Heart (tissue), 3 donors: ENCODE data around the genes IPO8 and TSPAN11.

GRCh38 chr12:29323667-29324346 lies 57.2 kb downstream of the ERGIC2 start:
- RAMPAGE, long total RNA, 2 experiments, result no peak in any of the 2 experiments

GRCh38 chr12:29340459-29341632 lies 40.1 kb downstream of the ERGIC2 start:
- RAMPAGE, long total RNA, 2 experiments, result no peak in any of the 2 experiments

- RAMPAGE, long total RNA, 2 experiments, result no peak in any of the 2 experiments
Observed at GRCh38 chr12:29559035-29559894, 61.8 kb upstream of the OVCH1 start.

- RAMPAGE, long total RNA, 2 experiments, result no peak in any of the 2 experiments
Observed at GRCh38 chr12:29743746-29744500, 39.8 kb downstream of the TMTC1 start.

DNA sequence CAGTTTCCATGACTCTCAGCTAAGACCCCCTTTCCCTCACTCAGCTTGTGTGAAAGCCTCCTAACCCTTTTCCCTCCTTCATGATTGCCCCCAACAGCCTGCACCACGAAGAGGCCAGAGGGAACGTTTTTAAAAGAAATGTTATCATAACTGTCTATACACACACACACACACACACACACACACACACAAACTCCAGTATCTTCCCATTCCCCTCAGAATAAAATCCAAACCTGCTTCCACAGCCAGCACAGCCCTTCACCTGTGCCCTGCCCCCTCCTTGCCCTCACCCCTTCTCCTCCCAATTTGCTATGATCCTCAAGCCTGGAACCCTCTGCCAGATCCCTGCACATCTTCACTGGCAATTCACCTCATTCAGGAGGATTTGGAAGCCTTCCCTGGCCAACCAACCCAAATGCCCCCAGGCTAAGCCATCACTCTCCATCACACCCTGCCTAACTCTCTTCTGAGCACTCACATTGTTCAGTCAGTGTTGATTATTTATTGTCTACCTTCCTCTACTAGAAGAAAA lies 33.8 kb downstream of the TMTC1 start:
- RAMPAGE, long total RNA, 2 experiments, result no peak in any of the 2 experiments

DNA sequence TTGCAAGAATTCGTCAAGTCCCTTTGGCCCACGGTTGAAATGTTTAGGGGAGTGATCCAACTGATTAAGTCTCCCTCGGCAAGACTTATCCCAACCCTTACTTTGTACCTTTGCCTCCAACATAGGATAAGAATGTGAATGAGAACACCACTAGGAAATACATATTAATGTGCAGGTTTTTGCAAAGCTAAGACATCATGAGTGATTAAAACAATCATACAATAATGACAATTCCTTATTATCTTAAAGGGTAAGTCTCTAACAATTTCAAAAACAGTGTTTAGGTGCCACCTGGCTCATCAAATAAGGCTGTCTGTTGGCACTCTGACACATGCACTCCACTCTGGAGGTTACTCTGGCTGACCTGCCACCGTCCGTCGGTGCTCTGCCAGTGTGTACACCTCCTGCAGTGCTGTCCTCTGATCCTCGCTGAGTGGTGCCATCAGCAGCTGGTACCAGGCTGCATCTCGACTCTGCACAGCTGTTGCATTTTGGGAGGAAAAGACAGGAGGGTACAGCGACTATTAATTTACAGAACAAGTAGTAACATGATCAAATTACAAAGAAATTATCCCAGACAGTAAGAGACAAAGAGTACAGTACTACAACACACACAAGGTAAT lies 64.0 kb downstream of the IPO8 start:
- RAMPAGE, long total RNA, 2 experiments, result no peak in any of the 2 experiments

- RAMPAGE, long total RNA, 2 experiments, result no peak in any of the 2 experiments
Observed at GRCh38 chr12:30695247-30696333, at the start of gene IPO8. Gene IPO8, minus strand, starts transcription at chr12:30695869.

DNA sequence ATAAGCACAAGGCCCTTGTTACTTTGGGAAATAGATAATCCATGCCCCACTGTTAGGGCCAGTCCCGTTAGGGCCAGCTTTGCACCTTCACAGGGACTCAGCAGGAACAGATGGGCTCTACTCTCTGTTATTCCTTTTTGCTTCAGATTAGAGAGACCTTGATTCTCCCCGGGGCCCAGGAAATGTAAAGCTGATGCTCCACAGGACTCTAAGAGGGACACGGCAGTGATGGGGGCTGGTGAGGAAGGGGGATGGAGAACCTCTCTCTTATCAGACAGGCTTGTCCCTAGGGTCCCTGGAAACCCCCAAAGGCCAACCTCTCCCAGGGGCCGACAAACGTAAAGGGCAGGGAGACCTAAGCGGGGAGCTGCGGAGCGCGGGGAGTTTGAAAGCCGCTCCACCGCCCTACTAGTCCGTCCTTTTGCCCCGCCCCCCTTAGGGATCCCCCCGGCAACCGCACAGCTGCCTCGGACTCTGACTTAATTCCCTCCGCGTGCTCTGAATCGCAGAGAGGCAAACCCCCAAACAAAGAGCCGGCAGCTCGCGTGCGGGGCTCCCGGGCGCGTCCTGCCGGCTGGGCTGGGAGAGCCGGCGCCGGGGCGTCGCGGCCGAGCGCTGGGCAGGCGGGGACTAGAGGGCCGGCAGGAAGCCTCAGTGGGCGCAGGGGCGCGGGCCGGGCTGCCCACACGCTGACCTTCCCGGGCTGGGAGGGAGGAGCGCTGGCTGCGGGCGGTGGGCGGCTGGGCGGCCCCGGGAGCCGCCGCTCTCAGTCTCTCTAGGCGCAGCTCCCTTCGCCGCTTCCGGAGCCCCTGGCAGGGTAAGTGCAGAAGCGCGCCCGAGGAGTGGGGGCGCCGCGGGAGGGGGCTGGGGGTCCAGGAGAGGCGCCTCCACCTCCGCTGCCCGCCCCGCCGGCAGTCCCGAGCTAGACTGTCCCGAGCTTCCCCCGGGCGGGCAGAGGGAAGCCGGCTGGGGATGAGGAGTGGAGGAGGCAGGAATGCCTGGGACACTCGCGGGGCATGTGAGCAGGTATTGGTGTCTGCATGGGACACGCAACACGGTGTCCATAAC lies at the start of gene TSPAN11:
Gene TSPAN11, plus strand, starts transcription at position 769 of the 1,068 bp plus-strand sequence.
- RAMPAGE, long total RNA, 2 experiments, result no peak in any of the 2 experiments

DNA sequence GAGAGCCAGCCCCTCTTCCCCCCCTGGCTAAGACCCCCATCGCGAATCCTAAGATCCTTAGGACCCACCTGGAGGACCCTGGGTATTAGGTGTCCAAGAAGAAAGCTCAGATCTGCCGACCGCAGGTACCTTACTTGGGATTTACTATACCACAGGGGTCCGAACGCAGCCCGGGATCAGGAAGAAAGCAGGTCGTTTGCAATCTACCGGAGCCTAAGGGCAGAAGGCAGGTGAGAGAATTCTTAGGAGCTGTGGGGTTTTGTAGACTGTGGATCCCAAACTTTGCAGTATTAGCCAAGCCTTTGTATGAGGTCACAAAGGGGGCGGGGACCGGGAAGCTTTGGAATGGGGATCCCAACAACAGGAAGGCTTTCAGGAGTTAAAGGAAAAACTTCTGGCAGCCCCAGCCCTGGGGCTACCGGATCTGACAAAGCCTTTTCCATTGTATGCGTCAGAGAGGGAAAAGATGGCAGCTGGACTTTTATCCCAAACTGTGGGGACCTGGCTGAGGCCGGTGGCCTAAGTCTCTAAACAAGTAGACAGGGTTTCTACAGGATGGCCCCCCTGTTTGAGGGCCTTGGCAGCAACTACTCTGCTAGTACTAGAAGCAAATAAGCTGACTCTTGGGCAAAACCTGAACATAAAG lies 47.5 kb downstream of the DDX11 start:
- RAMPAGE, long total RNA, 2 experiments, result start-site peak on the minus strand in 1 of 2 experiments, centred at position 258 of the sequence, 6 to 22 reads per replicate

- RAMPAGE, long total RNA, 2 experiments, result no peak in any of the 2 experiments
Observed at GRCh38 chr12:31229435-31229964, 96.5 kb downstream of the SINHCAF start.

GRCh38 chr12:31620104-31620866 lies 29.3 kb upstream of the DENND5B start:
- RAMPAGE, long total RNA, 2 experiments, result no peak in any of the 2 experiments

GRCh38 chr12:31660165-31660457 lies 623 bp downstream of the ETFBKMT start:
- RAMPAGE, long total RNA, 2 experiments, result no peak in any of the 2 experiments

DNA sequence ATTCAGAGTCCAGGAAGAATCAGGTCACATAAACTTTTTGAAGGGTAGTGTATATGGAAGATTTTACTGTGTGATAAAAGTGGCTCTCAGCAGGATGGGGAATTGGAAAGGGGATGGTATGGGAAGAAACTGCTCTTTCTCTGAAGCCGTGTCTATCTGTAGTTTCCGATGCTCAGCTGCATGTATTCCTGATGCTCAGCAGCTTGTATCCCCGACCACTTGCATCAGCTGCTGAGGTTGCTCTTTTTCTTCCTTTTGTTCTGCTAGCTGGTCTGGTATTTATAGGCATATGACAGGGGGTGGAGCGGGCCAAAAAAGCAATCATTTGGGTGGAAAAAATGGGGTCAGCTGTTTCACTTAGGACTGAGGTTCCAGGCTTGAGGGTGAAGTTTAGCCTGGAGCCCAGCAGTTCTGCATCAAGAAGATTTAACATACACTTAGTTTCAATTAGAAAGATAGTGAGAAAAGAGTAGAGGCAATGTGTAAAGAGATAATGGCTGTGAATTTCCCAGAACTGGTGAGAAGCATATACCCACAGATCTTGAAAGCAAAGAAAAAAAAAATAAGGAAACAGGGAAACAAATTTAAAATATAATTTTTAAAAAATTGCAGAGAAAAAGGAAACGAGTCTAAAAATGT lies 23.6 kb upstream of the AMN1 start:
- RAMPAGE, long total RNA, 2 experiments, result no peak in any of the 2 experiments

- RAMPAGE, long total RNA, 2 experiments, result no peak in any of the 2 experiments
Observed at GRCh38 chr12:32379637-32380021, 19.7 kb upstream of the FGD4 start.

- RAMPAGE, long total RNA, 2 experiments, result no peak in any of the 2 experiments
Observed at GRCh38 chr12:32398657-32399133, 663 bp upstream of the FGD4 start.

GRCh38 chr12:32535042-32536112 lies 136.0 kb downstream of the FGD4 start:
- RAMPAGE, long total RNA, 2 experiments, result no peak in any of the 2 experiments

DNA sequence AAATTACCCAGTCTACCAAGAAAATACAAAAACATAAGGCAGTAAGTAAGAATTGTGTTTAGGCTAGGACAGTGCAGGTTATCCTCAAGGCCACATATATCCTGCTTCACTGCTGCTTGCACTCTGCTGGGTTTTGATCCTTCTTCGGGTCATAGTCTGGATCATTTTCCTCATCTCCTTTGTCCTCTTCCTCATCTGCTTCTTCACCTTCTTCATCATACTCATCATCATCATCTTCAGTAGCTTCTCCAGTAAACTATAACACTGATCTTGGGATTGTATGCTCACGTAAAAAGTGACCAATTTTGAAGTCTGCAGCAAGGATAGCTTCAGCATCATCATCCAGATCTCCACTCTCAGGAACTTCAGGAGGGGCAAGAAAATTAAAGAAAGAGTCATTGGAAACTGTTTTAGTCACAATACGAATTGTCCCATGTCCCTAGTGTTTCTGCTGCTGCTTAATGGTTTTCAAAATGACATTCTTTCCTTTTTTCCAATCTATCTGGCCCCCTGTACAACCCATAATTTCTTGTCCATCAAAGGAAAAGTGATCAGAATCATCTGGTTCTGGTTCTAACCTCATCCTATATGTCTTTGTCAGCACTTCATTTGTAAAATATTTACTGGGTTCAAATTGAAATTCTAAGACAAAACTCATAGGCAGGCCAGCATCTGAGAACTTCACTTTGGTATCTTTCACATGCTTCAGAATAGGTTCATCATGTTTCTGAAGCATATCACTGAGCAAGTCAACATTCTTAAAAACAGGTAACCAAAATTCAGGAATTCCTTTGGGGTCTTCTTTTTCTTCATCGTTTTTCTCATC lies 29.2 kb downstream of the YARS2 start:
- RAMPAGE, long total RNA, 2 experiments, result no peak in any of the 2 experiments

DNA sequence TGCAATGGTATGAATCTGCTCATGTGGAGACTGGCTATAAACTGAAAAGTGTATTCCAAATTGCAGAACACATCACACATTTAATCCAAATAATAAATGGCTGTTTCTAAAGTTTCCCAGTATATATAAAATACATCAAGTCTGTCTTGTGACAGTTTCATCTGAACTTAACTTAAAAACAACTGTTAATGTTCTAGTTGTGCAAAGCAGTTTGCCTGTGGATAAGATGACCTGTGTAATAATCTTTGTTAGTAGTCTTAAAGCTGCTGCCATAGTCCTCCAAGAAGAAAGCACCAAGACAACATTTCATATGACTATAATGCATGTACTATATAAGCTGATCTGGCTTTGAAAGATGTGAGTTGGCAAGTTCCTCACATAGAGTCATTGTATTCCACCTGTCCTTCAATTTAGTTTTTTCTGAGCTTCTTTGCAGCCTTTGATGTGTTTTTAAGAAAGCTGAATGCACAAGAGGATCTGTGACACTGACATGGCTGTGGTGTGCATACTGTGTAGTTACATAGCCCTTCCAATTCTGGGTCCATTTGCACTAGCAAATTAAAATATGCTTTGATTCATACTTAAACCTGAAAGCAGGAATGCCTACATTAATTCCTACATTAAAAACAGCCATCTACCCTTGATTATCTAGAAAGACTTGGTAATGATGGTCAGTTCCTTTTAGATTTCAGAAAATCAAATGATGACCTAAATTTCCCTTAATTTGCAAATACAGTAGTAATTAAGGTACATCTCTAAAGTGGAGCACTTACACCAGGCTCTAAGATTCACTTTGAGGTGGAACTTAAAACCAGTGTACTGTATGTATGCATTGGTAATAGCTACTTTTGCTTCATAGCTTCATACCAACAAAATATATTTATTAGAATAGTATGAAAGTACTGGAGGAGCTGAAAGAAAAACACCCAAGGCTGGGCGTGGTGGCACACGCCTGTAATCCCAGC lies 11.9 kb downstream of the YARS2 start:
- RAMPAGE, long total RNA, 2 experiments, result no peak in any of the 2 experiments

DNA sequence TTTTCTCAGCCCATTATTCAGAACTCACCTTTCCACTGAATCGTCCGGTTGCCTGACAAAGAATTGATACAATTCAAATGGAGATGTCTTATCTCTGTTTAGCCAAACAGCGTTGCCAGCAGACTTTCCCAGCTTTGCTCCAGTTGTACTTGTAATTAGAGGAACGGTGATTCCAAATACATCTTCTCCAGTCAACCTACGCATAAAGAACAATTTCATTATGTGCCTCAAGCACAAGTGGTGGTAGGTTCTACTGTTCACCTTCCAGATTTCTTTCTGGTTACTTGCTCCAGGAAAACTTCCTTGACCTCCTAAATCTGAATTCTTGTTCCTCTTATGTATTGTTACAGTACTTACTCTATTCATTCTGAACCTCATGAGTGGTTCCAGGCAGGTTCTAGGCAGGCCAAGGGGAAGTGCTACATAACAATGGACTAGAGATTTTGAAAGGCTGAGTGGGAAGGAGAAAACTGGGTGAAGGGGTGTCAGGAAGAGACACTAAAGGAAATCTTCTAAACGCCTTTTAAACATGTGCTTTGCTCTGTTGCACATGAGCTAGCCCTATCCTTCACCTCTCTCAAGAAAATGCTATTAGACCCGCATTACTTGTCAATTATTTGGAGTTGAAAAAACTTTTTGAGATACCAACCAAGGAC lies 1.7 kb downstream of the YARS2 start:
- RAMPAGE, long total RNA, 2 experiments, result no peak in any of the 2 experiments

DNA sequence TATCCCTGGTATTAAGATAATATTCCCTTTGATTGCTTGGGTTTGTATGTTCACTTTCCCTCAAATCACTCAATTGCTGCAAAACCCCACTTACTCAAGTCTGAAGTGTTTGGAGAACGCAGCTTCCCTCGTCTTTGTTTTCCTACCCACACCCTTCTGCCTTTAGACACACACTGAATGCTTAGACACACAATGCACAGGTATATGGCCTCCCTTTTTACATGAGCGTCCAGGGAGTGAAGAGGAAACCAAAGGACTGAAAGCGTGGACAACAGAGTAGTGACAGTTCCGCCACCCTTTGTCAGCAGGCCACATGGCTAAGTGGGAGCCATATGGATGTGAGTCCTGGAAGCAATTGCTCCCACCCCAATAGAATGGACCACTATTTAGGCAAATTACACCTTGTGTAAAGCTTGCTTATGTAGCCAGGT lies 1.3 kb upstream of the PKP2 start:
- RAMPAGE, long total RNA, 2 experiments, result no peak in any of the 2 experiments